ENCODE measurements around the gene PGAP2.

DNA sequence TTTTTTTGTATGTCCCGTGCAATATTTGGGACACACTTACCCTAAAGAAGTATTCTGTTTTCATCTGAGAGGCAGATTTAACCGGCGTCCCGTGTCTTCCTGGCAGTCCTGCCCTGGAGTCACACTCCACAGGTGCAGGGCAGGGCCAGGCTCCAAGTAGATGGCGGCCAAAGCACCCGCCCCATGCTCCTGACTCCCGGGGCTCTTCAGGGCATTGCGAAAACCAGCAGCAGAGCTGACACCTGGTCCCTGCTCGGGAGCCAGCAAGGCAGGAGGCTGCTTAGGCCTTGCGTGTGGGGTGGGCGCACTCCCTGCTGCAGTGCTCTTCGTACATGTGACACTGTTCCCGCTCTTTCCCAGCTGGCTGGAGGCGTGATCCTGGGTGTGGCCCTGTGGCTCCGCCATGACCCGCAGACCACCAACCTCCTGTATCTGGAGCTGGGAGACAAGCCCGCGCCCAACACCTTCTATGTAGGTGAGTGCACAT is 10.5 kb upstream of the TSSC4 start:
- PRO-cap, result no peak

GRCh38 chr11:2390539-2391241 is 9.9 kb upstream of the TSSC4 start:
- PRO-cap, result no peak

DNA sequence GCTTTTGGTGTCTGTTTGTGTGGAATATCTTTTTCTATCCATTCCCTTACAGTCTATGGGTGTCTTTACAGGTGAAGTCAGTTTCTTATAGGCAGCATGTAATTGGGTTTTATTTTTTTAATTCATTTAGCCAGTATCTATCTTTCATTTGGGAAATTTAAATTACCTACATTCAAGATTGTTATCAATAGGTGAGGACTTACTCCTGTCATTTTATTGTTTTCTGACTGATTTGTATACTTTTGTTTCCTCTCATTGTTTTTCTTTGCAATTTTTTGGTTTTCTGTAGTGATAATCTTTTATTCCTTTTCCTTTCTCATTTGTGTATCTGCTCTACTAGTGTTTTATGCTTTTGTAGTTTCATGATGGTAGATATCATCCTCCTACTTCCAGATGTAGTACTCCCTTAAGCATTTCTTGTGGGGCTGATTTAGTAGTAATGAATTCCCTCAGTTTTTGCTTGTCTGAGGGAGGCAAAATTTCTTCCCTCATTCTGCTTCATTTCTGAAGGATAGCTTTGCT is 204.3 kb downstream of the KCNQ1 start:
- PRO-cap, result no peak

DNA sequence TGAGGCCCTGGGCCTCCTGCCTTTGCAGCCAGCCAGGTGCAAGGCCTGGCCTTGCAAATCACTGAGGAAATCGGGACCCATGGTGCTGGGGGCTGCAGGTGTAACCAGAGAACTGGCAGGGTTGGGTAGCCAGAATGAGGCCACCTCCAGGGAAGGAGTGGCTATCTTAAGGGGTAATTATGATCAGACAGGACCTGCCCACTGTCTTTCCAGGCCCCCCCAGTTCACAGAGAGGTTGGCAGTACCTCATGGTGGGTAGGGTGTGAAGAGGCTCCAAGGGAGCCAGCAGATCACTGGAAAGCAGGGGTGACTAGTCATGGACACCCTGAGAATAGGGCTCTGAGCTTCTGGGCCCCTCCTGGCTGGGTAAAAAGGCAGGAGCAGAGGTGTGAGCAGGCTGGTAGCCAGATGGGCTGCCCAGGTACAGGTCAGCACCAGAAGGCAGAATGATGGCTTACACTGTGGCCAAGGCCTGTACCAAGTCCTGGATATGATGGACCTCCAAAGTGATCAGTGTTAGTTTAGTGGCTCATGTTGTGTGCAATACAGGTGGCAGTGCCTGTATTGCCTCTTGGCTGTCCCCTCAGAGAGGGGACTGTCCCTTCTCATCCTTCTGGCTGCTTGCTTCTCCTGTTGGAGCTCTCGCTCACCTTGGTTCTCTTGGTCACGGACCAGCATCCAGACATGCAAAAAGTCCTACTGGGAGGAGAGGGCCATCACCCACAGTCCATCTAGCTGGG is 218.3 kb downstream of the KCNQ1 start:
- PRO-cap, result no peak

- PRO-cap, result no peak
Observed at GRCh38 chr11:2836858-2837633, 48.5 kb downstream of the CDKN1C start.

DNA sequence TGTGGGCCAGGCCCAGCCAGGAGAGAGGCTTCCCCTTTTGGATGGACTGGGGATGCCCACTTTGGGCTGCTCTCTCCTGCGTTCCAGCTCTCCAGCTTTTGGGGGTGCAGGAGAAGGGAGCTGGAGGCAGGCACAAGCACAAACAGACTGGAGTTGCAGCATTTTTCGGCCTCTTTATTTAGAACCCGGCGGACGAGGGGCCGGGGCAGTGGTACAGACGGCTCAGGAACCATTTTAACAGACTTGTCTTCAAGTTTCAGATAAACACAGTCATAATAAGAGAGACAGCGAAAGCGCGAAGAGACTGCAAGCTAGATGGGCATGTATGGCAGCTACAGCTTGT is 2.5 kb downstream of the CDKN1C start:
- PRO-cap, result no peak

GRCh38 chr11:2911124-2911901 is 9.2 kb downstream of the SLC22A18 start:
- PRO-cap, result no peak

GRCh38 chr11:2932836-2933274 is 3.6 kb upstream of the PHLDA2 start:
- PRO-cap, result no peak

DNA sequence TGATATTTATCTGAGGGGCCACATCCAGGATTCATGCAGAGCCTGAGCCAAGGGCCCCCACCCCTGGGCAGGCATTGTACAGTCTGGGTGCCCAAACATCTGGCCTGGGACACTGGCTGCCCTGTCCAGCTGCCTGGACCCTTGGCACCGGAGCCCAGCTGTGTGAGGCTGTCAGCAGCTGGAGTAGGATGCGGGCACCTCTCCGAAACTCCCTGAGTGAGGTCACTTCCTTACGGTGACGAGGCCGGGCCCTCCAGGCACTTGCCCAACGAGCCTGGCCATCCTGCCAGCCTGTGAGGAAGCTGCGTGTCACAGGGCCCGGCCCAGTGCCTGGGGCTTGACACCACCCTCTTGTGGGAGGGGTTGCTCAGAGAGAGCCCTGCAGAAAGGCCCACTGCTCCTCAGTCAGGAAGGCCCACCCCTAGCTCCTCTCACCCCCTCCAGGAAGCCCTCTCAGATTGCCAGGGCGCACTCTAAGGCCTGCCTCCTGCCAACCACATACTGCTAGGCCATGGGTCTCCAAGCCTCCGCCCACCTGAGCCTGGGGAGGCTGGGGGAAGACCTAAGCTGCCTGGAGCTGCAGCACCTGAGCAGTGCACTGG is 4.2 kb upstream of the PHLDA2 start:
- PRO-cap, result no peak

DNA sequence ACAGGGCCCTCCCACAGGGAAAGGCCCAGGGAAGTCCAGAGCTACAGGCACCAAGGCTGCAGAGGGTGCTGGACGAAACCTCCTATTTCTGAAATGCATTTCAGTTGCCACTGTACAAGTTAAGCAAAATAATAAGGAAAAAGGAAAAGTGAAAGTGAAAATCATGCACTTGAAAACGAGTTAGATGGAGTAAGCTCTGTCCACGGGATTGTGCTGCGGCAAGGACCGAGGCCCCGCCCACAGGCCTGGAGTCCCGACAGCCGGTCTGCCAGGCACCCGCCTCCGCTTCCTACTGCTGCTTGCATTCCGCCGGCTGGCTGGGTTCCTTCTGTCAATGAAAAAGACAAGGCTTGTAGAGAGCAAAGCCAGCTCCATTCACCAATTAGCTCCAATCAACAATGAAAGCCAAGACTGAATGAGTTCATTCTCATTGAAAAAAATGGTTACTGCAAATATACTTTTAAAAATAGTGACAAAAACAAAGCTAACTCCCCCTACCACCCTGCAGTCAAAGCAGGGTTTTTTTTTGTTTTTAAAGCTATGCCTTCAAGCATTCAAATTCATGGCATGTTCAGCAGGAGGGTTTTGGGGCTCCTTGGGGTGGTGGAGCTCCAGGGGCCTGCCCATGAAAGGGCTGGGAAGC is 16.2 kb upstream of the PHLDA2 start:
- PRO-cap, result unidirectional peak, minus-strand start at position 294 of the sequence

- PRO-cap, result no peak
Observed at GRCh38 chr11:3161177-3161864, 3.8 kb downstream of the OSBPL5 start.

DNA sequence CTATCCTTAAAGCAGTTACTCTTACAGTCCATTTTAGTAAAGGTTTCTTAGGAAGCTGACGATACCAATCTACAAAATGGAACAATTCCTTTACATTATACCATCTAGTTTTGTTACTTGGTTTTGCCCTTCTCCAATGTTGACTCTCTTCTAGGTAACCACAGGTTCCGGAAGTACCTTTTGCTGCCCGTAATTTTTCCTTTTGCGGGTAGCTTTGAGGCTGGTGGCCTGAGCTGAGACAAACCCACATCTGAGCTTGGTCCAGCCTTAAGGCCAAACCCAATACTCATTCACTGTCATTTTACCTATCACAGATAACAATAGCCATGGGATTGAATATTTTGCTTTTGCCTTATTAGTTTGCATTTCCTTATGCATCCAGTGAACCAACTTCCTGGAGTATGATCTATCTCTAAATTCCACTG is 10.0 kb upstream of the MRGPRE start:
- PRO-cap, result unidirectional peak, plus-strand start at position 194 of the sequence

DNA sequence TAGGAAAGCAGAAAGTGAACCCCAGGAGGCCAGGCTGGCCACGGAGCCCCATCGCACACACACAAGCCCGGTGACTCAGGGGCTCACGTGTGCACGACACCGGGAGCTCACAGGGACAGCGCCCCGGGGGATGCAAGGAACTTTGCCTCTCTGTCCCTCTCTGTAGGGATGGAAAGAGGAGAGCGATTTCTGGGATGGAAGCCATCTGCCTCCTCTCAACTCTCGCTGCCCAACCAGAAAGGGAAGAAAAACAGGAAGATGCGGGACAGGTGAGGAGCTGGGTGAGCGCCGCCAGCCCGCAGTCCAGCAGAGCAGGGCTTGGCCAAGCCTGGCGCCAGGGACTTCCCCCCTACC is 61.6 kb downstream of the ART5 start:
- PRO-cap, result no peak

DNA sequence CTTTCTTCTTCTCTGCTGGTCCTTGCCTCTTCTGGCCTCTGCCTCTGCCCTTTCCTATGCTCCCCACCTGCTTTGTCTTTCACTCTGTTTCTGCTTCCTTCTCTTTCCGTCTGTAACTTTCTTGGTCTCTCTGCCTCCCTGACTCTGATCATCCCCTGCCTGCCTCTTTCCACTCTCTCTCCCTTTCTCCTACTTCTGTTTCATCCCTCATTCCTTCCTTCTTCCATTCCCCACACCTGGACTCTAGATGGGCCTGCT is 281 bp upstream of the CHRNA10 start:
- PRO-cap, result no peak

DNA sequence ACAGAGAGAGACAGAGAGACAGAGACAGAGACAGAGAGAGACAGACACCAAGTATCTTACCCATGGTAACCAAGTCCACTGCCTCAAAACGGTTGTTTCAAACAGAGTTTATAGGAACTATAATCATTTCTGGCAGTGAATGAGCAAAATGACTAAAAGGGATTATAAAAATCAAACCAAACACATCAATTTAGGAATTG is 38.7 kb downstream of the NUP98 start:
- PRO-cap, result no peak

DNA sequence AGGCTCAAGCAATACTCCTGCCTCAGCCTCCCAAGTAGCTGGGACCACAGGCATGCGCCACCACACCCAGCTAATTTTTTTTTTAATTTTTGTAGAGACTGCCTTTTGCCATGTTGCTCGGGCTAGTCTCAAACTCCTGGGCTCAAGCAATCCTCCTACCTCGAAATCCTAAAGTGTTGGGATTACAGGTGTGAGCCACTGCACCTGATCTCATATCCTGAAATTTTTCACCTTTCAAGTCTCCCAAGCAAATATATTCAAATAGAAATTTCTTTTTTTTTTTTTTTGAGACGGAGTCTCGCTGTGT is 21.2 kb downstream of the NUP98 start:
- PRO-cap, result no peak

GRCh38 chr11:3807831-3808935 is at the start of gene PGAP2:
TSS of gene PGAP2 (plus strand) at chr11:3808560.
- PRO-cap, result bidirectional peak, plus-strand start at chr11:3808190, minus-strand start at chr11:3807951; bidirectional peak, plus-strand start at chr11:3808631, minus-strand start at chr11:3808447; bidirectional peak, plus-strand start at chr11:3808832, minus-strand start at chr11:3808788

- PRO-cap, result bidirectional peak, plus-strand start at chr11:3826958, minus-strand start at chr11:3826748
Observed at GRCh38 chr11:3826398-3827335, 14.1 kb downstream of the RHOG start.

- PRO-cap, result no peak
Observed at GRCh38 chr11:3830913-3831316, 9.8 kb downstream of the RHOG start.

- PRO-cap, result no peak
Observed at GRCh38 chr11:3834578-3835669, 5.8 kb downstream of the RHOG start.